ENCODE measurements around a stretch of chr16.

- RRBS = no CpG with 5 or more reads among the region's 56 CpGs
Measured at GRCh38 chr16:84661218-84662070, 13.1 kb downstream of the KLHL36 start.

DNA sequence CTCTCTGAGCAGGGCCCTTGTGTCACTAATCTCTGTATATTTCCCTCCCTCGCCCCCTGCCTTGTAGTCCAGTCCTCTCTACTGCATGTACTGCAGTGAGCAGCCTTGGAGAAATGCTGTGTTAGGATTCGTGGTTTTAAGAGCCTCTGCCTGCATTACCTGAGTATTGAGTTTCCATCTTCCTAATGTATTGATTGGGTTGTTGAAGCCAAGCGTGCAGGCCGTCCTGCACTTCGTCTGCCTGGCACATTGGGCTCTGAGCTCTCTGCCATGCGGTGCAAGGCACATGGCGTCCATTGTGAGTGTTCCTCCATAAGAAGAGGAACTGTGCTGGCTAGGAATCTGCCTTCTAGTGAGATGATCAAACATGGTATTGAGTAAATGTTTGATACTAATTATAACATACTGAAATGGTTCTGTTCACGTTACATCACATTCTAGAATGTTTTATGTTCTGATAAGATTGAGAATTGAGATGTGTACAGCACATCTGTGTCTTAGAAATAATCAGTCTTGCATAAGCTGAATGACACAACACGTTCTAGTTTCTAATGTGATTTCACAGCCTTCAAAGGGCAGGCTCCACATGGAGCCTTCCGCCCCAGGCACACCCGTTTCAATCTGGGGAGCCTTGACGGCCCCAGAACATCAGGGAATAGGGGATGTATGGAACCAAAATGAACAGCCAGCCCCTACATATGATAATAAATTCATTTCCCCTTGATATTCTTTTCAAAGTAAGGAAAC, 42.8 kb downstream of the USP10 start:
- RRBS = no CpG with 5 or more reads among the region's 12 CpGs

GRCh38 chr16:84847615-84847801, 27.7 kb downstream of the CRISPLD2 start:
- RRBS = no CpG with 5 or more reads among the region's 5 CpGs

DNA sequence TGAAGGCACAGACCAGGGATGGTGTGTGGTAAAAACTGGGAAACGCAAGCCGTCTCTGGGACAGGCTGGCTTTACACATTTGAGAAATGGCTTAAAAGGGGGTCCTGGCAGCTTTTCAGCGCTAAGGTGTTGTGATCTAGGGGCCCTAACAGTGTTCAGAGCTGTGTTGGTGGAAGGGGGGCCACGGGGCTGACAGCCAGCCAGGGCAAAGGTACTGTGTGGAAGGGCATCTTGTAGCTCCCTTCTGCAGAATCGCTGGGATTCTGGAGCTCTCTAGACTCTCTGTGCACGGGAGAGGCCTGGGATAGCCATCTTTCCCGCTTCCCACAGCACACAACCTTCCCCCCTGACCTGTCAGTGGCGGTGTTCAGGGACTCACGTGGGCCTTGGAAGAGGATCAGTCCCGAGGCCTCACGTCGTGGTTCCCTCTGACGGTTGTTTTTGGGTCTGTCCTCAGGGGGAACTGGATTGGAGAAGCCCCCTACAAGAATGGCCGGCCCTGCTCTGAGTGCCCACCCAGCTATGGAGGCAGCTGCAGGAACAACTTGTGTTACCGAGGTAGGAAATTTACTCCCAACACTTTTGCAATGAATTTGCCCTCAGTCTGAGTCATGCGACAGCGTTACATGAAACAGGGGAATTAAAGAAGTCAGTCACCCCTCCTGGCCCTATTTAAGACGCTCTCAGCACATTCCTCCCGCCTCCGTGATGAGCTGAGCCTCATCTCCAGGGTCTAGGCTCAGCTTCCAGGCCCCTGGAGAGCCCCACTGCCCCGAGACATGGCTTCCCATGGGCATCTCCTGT, 34.7 kb downstream of the CRISPLD2 start:
- RRBS = no CpG with 5 or more reads among the region's 21 CpGs

DNA sequence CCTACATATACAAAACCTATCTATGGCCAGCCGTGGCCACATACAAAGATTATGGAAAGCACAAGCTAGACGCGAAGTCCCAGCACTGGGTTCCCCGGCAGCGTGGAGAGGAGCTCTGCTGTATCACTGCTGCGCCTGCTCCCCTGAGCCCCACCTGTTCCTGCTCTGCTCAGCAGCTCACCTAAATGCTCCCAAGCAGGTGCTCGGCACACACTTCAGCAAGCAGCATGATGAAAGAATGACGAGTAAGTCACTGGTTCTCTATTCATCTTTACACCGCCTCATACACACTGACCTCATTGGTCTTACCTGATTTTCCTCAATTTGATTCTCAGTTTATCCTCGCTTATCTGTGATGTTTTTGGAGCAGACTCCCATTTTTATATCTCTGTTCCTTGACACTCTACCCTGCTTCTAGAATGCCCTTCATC, 20.5 kb downstream of the ZDHHC7 start:
- RRBS = no CpG with 5 or more reads among the region's 10 CpGs

- RRBS = no CpG with 5 or more reads among the region's 18 CpGs
Measured at GRCh38 chr16:85075388-85076277, 36.6 kb downstream of the CIBAR2 start.

- RRBS = 84% methylated on average over 2 of the region's 8 CpGs
Measured at GRCh38 chr16:85090496-85091257, 21.6 kb downstream of the CIBAR2 start.

- RRBS = 78% methylated on average over 2 of the region's 32 CpGs
Measured at GRCh38 chr16:85172403-85173407, 60.4 kb upstream of the CIBAR2 start.

- RRBS = no CpG with 5 or more reads among the region's 17 CpGs
Measured at GRCh38 chr16:85202512-85203265, 90.4 kb upstream of the CIBAR2 start.

GRCh38 chr16:85220095-85220854, 108.0 kb upstream of the CIBAR2 start:
- RRBS = 1% methylated on average over 10 of the region's 32 CpGs

DNA sequence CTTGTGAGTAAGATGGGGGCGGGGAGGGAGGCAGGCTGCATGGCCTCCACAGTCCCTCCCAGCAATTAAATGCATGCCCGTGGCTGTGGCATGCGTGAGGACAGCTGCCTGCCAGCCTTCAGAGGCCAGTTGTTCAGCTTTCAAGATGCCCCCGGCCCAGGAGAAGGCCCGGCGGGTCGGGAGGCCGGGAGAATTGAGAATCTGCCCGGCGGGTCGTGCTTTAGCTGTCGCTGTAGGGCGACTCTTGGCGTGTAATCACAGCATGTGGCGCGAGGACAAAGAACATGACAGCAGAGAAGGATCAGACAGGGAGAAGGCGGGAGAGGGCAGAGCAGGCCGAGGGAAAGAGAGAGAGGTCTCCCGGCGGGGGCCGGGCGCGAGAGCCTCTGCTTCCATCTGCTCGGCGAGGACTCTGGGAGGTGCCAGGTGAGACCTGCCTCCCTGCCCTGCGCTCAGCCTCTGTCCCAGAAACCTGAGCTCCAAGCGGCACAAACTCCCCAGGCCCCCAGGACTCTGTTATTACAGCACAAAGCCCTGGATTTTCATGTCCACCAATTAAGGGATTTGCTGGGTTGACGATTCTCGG, 171.8 kb upstream of the CIBAR2 start:
- RRBS = no CpG with 5 or more reads among the region's 29 CpGs

- RRBS = 80% methylated on average over 3 of the region's 27 CpGs
Measured at GRCh38 chr16:85291162-85292164, 179.2 kb upstream of the CIBAR2 start.

DNA sequence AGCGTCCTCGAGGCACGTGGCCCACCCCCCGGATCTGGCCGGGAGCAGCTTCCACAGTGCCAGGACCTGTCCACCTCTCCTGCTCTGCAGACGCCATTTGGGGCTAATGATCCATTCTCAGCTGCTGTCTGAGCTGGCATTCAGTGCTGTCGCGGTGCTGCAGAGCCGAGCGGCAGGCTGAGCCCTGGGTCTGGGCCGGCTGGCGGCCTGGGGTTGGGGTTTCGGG, 197.2 kb upstream of the CIBAR2 start:
- RRBS = 90% methylated on average over 4 of the region's 13 CpGs

- RRBS = 90% methylated on average over 3 of the region's 23 CpGs
Measured at GRCh38 chr16:85312609-85313503, 200.6 kb upstream of the CIBAR2 start.

GRCh38 chr16:85381804-85382996, 230.9 kb upstream of the GSE1 start:
- RRBS = 28% methylated on average over 7 of the region's 35 CpGs

DNA sequence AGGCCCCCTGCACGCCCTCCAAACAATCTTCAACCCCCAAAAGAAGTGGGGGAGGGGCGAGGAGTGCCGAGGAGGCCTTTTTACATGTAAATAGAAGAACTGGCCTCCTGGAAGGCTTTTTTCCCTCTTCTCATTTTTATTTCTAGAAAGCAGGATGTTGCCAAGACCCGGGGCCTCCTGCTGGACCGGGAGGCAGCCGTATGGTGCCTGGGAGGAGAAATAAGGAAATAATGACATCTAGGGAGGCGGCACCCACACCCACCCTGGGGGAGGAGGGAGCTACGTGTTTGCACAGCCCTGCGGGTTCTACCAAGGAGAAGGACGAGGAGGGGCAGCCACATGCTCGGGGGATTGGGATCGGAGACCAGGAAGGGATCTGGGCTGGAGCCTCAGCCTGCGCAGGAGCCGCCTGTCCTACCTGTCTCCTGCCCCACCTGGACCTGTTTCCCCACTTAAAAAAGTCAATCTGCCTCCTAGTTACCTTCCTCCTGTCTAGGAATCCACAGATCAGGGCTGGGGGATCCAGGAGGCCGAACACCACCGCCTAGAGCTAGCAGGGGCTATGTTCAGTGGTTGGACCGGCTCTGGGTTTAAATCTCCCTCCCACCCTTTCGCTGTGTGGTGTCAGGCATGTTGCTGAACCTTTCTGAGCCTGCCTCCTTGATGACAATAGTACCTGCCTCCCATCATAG, 175.7 kb upstream of the GSE1 start:
- RRBS = no CpG with 5 or more reads among the region's 18 CpGs

DNA sequence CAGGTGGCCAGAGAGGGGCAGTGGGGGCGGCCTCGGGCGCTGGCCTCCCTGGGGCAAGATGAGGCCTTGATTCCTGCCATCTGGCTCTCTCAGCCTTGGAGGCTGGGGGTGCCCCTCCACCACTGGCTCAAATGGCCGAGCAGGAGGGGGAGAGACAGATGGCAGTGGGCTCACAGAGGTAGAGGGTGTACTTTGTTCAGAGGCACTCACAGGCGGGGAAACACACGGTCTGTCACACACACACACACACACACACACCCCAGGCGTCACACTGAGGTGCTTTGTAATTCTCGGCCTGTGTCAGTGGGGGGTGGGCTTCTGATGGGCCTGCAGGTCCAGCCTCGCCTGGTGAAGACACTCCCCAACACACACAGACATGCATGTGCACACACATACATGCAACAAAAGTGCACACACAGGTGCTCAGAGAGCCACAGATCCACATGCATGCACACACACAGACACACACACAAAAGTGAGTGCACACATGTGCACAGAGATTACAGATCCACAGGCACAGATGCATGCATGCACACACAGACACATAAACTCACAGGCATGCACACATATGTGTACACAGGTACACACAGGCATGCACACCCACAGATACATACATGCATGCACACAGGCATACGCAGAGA, 173.7 kb upstream of the GSE1 start:
- RRBS = no CpG with 5 or more reads among the region's 10 CpGs

DNA sequence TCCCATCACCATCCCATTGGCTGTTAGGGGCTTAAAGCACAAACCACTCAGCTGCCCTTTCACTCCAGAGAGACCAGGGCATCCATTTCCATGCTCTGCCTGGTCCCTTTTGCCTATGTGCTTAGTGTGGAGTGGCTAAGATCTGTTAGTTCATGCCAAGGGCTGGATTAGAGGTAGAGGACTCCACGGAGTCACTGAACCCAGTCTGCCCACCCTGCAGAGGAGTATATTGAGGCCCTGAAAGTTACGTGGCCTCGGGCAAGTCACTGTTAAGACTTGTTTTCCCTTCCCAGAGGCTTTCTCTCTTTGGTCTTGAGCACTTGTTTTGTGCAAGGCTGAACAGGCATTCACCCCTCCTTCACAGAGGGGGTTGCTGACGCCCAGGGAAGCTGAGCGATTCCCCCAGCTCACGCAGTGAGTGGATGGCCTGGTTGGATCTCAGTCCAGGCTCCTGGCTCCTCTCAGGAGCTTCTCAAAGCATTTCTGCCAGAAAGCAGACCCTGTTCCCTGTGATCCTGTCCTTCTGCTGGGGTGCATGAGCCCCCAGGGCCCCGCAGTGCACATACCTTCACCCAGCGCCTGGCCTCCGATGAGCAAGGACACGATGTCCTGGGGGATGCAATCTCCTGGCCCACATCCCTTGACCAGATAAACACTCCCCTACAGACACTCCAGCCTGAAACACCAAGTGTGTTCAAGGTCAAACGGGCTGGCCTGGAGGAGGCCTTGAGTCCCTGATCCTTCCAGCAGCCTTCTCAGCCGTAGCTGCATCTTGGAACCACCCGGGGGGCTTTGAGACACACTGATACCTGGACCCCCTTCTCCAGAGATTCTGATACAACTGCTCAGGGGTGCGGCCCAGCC, 153.4 kb upstream of the GSE1 start:
- RRBS = no CpG with 5 or more reads among the region's 14 CpGs

GRCh38 chr16:85461635-85462236, 151.4 kb upstream of the GSE1 start:
- RRBS = 17% methylated on average over 4 of the region's 16 CpGs

GRCh38 chr16:85531293-85532085, 81.6 kb upstream of the GSE1 start:
- RRBS = 84% methylated on average over 3 of the region's 22 CpGs

Measured in AG09319 (cell line).